Uterus (tissue), 7 donors: ENCODE measurements around the gene RBFA.

DNA sequence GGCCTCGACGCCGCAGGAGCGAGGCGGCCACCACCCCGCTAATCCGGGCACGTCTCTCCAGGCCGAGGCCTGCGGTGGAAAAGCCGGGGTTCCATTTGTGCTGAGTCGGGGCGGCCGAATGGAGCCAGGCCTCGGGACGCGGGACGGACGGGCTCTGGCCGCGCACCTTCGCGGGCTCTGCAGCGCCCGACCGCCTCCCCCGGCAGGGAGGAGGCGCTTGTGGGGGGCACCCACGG, 1.2 kb upstream of the NFATC1 start:
- PRO-cap, 4 experiments = peak in 1 of 4 experiments; most common minus-strand start position 179 of the sequence (in 1)
- RAMPAGE, long total RNA, 2 experiments = no peak in any of the 2 experiments
- RRBS = 2% methylated on average over 18 of the region's 29 CpGs

DNA sequence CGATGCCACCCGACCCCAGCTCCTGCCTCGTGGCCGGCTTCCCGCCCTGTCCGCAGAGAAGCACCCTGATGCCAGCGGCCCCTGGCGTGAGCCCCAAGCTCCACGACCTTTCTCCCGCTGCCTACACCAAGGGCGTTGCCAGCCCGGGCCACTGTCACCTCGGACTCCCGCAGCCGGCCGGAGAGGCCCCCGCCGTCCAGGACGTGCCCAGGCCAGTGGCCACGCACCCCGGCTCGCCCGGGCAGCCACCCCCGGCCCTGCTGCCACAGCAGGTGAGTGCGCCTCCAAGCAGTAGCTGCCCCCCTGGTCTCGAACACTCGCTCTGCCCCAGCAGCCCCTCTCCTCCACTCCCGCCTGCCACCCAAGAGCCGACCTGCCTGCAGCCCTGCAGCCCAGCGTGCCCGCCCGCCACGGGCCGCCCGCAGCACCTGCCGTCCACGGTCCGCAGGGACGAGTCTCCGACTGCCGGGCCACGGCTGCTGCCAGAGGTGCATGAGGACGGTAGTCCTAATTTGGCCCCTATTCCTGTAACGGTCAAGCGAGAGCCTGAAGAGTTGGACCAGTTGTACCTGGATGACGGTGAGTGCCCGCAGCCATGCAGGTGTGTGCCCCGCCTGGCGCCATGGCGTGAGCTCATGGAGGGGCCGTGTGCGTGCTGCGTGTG, 90.8 kb downstream of the NFATC1 start:
- PRO-cap, 4 experiments = no peak in any of the 4 experiments
- RAMPAGE, long total RNA, 2 experiments = start-site peak on the plus strand in 1 of 2 experiments, centred at position 317 of the sequence, 5 reads per replicate
- RRBS = 52% methylated on average over 13 of the region's 53 CpGs

DNA sequence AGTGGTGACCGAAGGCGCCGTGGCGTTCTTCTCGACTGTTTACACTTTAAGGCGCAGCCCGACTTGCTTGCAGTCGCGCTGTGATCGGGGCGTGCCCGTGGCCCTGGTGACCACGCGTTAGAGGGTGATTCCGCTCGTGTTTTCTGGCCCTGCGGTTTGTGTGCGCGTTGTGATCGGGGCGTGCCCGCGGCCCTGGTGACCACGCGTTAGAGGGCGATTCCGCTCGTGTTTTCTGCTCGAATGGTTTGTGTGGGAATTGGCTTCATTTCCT, 91.9 kb downstream of the NFATC1 start:
- PRO-cap, 4 experiments = peak in 1 of 4 experiments; most common plus-strand start position 83 of the sequence (in 1)
- RAMPAGE, long total RNA, 2 experiments = no peak in any of the 2 experiments
- RRBS = no CpG with 5 or more reads among the region's 29 CpGs

GRCh38 chr18:79525880-79526690, 130.4 kb downstream of the NFATC1 start:
- PRO-cap, 4 experiments = peak in 1 of 4 experiments; most common minus-strand start chr18:79526230 (in 1)
- RAMPAGE, long total RNA, 2 experiments = no peak in any of the 2 experiments
- RRBS = 35% methylated on average over 6 of the region's 41 CpGs

DNA sequence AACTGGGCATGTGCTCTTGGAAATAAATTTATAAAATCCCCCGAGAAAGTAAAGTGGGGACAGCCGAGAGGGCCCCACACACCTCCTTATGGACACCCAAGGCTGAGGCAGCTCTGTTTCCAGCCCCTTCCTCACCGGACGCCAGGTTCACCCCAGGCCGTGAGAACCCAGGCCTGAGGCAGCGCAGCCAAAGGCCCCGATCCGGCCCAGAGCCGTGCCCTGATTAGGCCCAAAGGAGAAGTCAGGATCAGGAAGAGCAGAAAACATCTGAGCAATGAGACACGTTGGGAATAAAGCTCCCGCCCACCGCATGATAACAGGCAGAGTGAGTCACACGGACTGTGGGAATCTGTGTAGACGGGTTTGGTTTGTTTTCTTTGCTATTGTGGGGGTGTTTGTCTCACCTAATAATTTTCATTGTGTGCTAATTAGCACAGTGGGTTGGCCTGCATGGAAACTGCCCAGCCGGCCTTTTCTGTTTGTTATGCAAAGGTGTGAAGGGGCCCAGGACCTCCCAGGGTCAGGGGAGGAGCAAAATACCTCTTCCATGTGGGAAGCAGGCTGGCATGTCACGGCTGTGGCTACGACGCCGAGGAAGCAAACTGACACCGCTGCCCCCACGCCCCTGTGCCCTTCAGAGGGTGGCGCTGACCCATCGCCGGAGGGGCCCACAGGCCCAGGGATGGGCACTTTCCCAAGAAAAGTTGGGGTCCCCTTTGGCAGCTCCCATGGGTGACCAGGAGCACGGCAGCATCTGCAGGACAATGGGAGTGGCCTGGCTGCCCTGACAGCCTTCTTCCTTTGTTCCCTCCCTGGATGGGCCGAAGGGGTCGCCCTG, 68.5 kb upstream of the CTDP1 start:
- PRO-cap, 4 experiments = peak in 2 of 4 experiments; most common minus-strand start position 225 of the sequence (in 2)
- RAMPAGE, long total RNA, 2 experiments = no peak in any of the 2 experiments
- RRBS = 20% methylated on average over 6 of the region's 27 CpGs

DNA sequence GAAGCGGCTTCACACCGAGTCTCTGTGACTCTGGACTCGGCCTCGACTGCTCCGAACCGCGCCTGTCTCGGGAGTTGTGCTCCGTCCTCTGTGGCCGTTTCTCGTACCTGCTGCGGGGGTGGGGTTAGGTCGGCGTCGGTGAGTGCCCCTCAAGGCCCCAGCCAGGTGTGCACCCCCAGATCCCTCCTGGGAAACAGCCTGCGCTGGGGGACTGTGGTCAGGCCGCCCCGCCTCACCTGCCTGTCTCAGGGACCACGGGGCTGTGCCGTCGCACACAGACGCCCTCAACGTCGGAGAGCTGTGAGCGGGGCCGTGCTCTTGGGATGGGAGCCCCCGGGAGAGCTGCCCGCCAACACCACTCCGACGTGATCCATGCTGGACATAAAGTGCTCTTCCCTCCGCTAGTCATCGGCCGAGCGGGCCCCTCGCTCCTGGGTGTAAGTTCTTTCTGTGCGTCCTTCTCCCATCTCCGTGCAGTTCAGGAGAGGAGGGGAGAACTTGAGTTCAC, 55.6 kb downstream of the CTDP1 start:
- PRO-cap, 4 experiments = no peak in any of the 4 experiments
- RAMPAGE, long total RNA, 2 experiments = no peak in any of the 2 experiments
- RRBS = no CpG with 5 or more reads among the region's 37 CpGs

DNA sequence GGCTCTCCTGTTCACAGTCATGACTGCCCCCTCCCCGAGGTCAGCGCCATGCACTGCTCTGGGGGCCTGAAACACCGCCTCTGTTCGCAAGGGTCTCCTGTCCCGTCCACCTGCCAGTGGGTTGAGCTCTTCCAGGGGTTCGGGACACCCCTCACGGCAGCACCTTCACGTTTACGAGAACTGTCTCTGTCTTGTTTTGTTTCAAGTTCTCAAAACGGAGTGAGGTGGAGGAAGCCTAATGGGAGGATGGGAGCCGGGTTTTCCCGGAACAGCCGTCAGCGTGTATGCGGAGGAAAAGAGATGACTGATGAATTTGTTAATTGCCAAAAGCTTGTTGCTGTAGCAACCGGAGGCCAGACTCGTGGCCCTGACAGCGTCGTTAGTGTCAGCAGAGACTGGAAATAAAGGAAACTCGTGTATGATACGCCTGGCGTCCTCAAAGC, 48.1 kb upstream of the KCNG2 start:
- PRO-cap, 4 experiments = peak in 1 of 4 experiments; most common minus-strand start position 286 of the sequence (in 1)
- RAMPAGE, long total RNA, 2 experiments = no peak in any of the 2 experiments
- RRBS = 63% methylated on average over 5 of the region's 22 CpGs

GRCh38 chr18:79787927-79788426, 9.8 kb upstream of the KCNG2 start:
- PRO-cap, 4 experiments = no peak in any of the 4 experiments
- RAMPAGE, long total RNA, 2 experiments = no peak in any of the 2 experiments
- RRBS = 4% methylated on average over 50 of the region's 76 CpGs

- PRO-cap, 4 experiments = no peak in any of the 4 experiments
- RAMPAGE, long total RNA, 2 experiments = no peak in any of the 2 experiments
- RRBS = no CpG with 5 or more reads among the region's 28 CpGs
Observed at GRCh38 chr18:79924536-79925732, 26.5 kb downstream of the SLC66A2 start.

- PRO-cap, 4 experiments = no peak in any of the 4 experiments
- RAMPAGE, long total RNA, 2 experiments = no peak in any of the 2 experiments
- RRBS = 79% methylated on average over 4 of the region's 22 CpGs
Observed at GRCh38 chr18:79926887-79927627, 24.4 kb downstream of the SLC66A2 start.

DNA sequence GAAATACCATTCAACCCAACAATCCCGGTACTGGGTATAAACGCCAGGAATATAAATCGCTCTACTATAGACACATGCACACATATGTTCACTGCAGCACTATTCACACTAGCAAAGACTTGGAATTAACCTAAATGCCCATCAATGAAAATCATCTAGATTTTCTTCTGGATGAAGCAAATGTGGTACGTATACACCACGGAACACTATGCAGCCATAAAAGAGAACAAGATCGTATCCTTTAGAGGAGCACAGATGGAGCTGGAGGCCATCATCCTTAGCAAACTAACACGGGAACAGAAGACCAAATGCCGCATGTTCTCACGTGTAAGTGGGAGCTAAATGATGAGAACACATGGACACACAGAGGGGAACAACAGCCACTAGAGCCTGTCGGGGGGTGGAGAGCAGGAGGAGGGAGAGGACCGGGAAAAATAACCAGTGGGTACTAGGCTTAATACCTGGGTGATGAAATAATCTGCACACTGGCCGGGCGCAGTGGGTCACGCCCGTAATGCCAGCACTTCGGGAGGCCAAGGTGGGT, 11.5 kb downstream of the SLC66A2 start:
- PRO-cap, 4 experiments = no peak in any of the 4 experiments
- RAMPAGE, long total RNA, 2 experiments = no peak in any of the 2 experiments
- RRBS = no CpG with 5 or more reads among the region's 16 CpGs

DNA sequence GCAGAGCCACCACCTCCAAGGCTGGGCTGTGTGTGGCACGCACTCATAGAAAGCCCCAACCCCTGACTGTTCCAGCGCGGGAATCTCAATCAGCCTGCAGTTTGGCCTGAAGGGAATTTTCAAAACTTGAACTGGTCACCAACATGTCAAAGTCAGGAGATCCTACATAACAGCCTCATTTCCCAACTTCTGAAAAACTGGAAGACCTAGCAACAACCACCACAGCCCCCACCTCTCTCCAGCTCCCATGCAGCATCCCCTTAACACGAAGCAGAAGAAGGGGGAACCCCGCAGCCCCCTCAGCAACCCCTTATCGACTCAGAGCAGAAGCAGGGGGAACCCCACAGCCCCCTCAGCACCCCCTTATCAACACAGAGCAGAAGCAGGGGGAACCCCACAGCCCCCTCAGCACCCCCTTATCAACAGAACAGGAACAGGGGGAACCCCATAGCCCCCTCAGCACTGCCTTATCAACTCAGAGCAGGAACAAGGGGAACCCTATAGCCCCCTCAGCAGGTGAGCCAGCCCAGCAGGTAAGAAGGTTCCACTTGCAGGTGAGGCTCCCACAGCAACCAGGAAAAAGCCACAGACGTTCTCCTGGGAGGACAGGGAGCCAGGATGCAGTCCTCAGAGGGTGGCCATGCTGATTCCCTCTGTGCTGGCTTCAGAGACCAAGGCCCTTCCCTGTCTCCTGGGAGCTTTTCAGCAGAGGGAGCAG, 6.7 kb downstream of the SLC66A2 start:
- PRO-cap, 4 experiments = no peak in any of the 4 experiments
- RAMPAGE, long total RNA, 2 experiments = no peak in any of the 2 experiments
- RRBS = no CpG with 5 or more reads among the region's 7 CpGs

GRCh38 chr18:79962836-79963653, 1.4 kb upstream of the HSBP1L1 start:
- PRO-cap, 4 experiments = no peak in any of the 4 experiments
- RAMPAGE, long total RNA, 2 experiments = no peak in any of the 2 experiments
- RRBS = no CpG with 5 or more reads among the region's 29 CpGs

DNA sequence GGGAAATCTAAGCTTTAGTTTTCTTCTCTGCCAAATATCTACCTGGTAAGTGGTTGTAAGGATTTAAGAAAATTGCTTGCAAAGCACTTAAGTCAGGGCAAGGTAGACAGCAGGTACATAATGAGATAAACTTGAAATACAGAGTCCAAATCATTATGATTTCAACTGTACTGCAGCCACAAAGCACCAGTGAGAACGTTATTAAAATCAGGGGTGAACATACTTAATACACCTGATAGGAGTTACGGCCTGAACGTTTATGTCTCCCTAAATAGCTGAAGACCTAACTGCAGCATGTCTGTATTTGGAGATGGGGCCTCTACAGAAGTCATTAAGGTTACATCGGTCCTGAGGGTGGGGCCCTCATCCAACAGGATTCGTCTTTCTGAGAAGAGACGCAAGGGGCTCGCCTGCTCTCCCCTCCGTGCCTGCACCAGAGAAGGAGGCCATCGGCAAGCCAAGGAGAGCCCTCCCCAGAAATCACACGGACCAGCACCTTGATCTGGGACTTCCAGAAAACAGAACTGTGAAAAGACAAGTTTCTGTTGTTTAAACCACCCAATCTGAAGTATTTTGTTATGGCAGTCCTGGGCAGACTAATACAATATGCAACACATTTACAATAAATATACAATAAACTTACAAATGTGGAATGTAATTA, 5.9 kb downstream of the HSBP1L1 start:
- PRO-cap, 4 experiments = no peak in any of the 4 experiments
- RAMPAGE, long total RNA, 2 experiments = no peak in any of the 2 experiments
- RRBS = no CpG with 5 or more reads among the region's 10 CpGs

DNA sequence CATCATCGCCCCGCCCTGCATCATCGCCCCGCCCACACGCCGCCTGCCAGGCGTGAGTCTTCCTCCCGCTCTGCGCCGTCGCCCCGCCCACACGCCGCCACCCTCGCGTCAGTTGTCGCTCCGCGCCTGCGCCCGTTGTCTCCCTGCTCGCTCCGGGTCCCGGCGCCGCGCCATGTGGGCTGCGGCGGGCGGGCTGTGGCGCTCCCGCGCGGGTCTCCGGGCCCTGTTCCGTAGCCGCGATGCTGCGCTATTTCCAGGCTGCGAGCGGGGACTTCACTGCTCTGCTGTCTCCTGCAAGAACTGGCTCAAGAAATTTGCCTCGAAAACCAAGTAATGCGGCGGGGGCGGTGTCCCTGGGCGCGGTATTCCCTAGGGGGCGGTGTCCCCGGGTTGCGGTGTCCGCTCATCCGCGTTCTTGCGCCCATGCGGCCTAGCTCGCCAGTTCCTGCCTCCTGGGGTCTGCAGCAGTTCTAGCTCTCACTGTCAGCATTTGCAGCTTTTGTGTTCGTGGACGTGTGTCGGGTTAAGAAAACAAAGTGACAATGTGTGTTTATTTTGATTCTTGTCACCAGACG, at the start of gene RBFA:
RBFA (plus strand) TSS at position 111 of the 575 bp plus-strand sequence.
- PRO-cap, 4 experiments = peak in 4 of 4 experiments; most common plus-strand start position 406 of the sequence (in 3); most common minus-strand start position 302 of the sequence (in 3)
- RAMPAGE, long total RNA, 2 experiments = start-site peak on the plus strand in 1 of 2 experiments, centred at position 165 of the sequence, 43 reads per replicate
- RRBS = 1% methylated on average over 12 of the region's 60 CpGs

- PRO-cap, 4 experiments = no peak in any of the 4 experiments
- RAMPAGE, long total RNA, 2 experiments = no peak in any of the 2 experiments
- RRBS = 46% methylated on average over 5 of the region's 11 CpGs
Observed at GRCh38 chr18:80183186-80183788, 64.0 kb downstream of the PARD6G start.